NT2/D1 (cell line): ENCODE measurements around a stretch of chr11.

DNA sequence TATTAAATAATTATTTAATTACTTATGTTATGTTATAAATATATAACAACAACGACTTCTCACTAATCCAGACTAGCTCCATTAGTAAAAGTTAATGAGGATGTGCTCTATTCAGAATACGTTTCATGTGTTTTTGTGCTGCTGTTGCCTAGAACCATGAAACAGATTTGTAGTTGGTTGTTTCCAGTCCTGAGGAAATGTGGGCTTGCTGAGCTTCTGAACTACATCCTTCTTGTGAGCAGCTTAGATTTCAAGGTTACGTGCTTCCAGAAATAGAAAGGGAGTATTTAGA lies 169.9 kb downstream of the ETS1 start:
- RRBS, 2 experiments, result no CpG with 5 or more reads among the region's 3 CpGs

- RRBS, 2 experiments, result no CpG with 5 or more reads among the region's 7 CpGs
These were observed 126.1 kb downstream of the ETS1 start for GRCh38 chr11:128461189-128461701.

GRCh38 chr11:128487943-128488617 lies 99.3 kb downstream of the ETS1 start:
- RRBS, 2 experiments, result no CpG with 5 or more reads among the region's 7 CpGs

DNA sequence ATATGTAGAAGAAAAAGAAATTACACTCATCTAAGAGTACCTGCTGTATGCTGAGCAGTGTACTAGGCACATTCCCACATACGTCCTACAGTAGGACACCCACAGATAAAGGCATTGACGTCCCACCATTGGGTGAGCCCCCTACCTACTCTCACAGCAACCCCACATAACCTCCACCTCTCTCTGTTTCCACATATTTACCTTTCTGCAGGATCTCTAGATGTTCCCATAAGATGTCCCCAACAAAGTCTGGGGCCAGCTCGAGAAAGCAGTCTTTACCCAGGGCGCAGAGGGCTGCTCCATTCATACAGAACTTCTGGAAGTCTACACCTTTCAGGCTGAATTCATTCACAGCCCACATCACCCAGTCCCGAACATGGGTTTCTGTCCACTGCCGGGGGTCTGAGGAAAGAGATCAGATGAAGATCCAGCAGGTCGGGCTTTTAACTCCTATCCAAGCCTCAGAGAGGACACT lies 98.2 kb downstream of the ETS1 start:
- RRBS, 2 experiments, result no CpG with 5 or more reads among the region's 7 CpGs

DNA sequence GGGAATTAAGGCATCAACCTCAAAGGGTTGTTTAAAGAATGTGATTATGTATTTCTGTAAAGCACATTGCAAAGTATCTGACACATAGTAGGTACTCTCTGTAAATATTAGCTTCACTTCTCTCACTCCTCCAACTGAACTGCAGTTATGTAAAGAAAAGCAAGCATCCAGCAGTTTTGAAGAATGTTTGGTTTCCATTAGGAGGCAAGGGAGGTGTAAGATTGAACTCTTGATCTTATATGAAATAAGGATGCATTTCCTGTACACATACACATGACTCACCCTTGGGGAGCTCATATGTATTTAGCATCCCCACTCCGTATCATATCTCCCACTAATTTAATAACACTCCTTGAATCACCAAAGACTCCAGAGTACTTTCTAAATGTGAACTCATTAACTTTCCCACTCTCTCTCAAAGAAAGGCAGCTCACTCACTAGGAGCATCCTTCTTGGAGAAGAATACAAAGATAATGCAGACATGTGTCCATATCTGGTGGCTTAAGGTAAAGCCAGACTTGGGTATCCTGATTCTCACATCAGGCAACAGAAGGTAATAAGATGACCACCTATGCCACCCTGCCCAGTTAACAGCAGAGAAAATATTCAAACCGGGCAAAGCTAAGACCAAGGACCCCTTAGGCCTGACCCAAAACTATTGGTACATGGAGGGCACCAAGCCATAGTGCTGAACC lies 77.3 kb downstream of the ETS1 start:
- RRBS, 2 experiments, result no CpG with 5 or more reads among the region's 2 CpGs

DNA sequence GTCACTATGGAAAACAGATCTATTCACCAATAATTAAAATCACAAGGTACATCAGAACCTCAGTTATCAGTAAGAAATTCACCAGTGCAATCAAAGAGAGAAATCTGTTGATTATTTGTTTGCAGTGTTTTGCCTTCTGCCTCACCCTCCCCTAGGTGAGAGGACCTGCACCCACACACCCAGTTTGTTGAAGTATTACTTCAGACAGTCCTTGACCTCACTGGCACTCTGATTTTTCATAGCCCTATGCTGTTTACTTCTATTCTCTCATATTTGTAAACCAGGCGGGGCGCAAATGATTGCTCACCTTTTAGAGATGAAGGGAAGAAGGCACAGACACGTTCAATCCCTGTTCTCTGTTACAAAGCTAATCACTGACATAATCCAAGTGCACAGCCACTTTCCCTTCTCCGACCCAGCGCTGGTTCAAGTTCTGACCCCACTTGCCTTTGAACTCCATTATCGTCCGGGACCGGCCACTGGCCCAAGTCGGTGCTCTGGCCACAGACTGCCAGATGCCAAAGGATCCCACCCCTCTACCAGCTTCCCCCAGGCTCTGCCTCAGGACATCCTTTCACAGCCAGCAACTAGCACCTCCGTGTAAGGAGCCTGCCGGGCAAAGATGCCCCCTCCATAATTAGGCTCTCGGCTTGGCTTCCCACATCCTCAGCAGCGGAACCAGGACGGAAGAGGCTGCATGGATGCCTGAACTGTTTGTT lies 1.7 kb downstream of the ETS1 start:
- RRBS, 2 experiments, result no CpG with 5 or more reads among the region's 14 CpGs

GRCh38 chr11:128694476-128695532 lies 932 bp downstream of the FLI1 start:
- RRBS, 2 experiments, result under 1 to 2% methylated on average over 26 of the region's 83 CpGs

GRCh38 chr11:128720315-128721128 lies 26.6 kb downstream of the FLI1 start:
- RRBS, 2 experiments, result 74 to 75% methylated on average over 4 to 8 of the region's 22 CpGs

- RRBS, 2 experiments, result no CpG with 5 or more reads among the region's 16 CpGs
These were observed 39.9 kb downstream of the FLI1 start for GRCh38 chr11:128733613-128734378.

DNA sequence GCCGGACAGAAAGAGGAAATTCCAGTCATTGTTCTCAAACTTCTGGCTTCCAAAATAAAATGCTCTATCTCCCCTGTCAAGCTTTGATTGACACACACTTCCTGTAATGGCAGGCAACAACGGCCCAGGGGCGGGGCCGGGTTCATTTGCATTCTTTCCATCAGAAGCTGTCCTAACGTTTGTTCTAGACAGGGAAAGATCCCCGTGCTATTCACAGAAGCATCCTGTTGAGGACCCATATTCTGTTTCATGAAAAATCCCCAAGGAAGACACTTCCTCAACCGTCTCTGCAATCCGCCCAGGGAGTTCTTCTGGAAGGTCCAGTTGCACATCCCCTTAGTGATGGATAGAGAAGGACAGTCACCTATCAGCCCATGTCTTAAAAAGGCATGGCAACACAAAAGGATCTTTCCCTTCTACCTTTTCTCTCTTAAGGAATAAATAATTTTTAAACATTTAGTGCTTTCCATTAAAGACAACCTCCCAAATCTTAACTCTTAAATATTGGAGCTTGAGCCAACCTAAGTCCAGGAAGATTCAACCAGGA lies 30.8 kb downstream of the KCNJ1 start:
- RRBS, 2 experiments, result no CpG with 5 or more reads among the region's 8 CpGs

- RRBS, 2 experiments, result no CpG with 5 or more reads among the region's 4 CpGs
These were observed 3.4 kb downstream of the KCNJ5 start for GRCh38 chr11:128894604-128894932.

DNA sequence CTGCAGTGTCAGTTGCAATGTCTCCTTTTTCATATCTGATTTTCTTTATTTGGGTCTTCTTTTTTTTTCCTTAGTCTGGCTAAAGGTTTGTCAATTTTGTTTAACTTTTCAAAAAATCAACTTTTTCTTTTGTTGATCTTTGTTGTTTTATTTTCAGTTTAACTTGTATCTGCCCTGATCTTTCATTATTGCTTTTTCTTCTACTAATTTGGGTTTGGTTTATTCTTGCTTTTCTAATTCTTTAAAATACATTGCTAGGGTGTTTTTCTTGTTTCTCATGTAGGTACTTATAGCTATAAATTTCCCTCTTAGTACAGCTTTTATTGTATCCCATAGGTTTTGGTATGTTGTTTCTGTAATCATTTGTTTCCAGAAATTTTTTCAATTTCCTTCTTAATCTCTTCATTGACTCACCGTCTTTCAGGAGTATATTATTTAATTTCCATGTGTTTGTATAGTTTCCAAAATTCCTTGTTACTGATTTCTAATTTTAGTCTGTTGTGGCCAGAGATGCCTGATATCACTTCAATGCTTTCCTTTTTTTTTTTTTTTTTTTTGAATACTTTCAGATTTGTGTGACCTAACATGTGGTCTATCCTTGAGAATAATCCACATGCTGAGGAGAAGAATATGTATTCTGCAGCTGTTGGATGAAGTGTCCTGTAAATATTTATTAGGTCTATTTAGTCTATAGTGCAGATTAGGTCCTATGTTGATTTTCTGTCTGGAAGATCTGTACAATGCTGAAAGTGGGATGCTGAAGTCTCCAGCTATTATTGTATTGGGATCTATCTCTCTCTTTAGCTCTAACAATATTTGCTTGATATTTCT lies 61.3 kb upstream of the TP53AIP1 start:
- RRBS, 2 experiments, result no CpG with 5 or more reads among the region's 1 CpG

GRCh38 chr11:129013921-129014728 lies 71.5 kb upstream of the TP53AIP1 start:
- RRBS, 2 experiments, result no CpG with 5 or more reads among the region's 5 CpGs

- RRBS, 2 experiments, result no CpG with 5 or more reads among the region's 4 CpGs
These were observed 88.2 kb upstream of the TP53AIP1 start for GRCh38 chr11:129030850-129031312.

GRCh38 chr11:129032077-129032546 lies 89.4 kb upstream of the TP53AIP1 start:
- RRBS, 2 experiments, result no CpG with 5 or more reads among the region's 6 CpGs

DNA sequence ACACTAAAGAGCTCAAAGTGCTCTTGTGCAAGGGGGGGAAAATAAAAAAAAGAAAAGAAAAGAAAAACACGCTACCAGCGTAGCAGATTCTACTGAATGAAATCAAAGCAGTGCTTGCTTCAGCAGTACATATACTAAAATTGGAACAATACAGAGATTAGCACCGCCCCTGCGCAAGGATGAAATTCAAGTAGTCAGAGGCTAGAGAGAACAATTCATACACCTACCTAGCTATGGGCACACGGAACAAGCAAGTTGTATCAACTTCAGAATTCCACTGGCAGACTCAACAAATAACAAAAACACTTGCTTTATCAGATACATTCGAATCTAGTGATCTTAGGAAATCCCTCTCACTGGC lies 10.7 kb upstream of the ARHGAP32 start:
- RRBS, 2 experiments, result no CpG with 5 or more reads among the region's 6 CpGs

- RRBS, 2 experiments, result no CpG with 5 or more reads among the region's 6 CpGs
These were observed 47.7 kb upstream of the ARHGAP32 start for GRCh38 chr11:129239754-129240332.

DNA sequence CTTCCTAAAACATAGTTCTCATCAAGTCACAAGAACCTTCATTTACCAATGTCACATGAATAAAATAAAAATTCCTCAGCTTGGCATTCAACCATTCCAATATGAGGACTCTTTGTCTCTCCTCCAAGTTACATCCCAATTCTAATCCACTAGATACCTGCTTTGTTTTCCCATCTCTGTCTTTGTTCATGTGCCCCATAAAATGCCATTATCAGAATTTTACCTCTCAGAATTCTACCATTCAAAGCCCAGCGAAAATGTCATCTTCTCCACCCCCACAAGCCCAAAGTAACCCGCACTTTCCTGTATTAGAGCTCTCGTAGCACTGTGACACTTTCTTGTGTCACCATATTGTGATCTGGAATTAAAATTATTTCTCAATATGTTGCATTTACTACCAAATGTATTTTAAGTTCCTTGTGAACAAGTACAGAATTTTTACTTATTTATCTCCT lies 51.5 kb upstream of the ARHGAP32 start:
- RRBS, 2 experiments, result no CpG with 5 or more reads among the region's 3 CpGs

GRCh38 chr11:129258401-129258932 lies 66.3 kb upstream of the ARHGAP32 start:
- RRBS, 2 experiments, result no CpG with 5 or more reads among the region's 3 CpGs

GRCh38 chr11:129302459-129303223 lies 73.0 kb upstream of the BARX2 start:
- RRBS, 2 experiments, result no CpG with 5 or more reads among the region's 6 CpGs